A673 (cell line): ENCODE data around the gene PPP2R3C.

DNA sequence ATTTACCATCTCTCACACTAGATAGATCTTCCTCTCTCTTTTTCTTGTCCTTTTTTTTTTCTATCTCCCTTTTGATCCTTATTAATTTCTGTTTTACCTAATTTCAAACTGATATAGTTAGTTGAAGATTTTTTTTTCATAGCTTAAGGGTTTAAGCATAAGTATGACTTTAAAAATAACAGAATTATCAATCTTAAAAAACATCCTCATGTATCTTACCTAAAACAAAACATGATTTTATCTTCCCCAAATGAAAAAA lies 54.2 kb upstream of the CFL2 start:
- PRO-cap = no peak

- PRO-cap = unidirectional peak, plus-strand start at chr14:34873033
Observed at GRCh38 chr14:34872722-34873147, 2.4 kb downstream of the BAZ1A start.

DNA sequence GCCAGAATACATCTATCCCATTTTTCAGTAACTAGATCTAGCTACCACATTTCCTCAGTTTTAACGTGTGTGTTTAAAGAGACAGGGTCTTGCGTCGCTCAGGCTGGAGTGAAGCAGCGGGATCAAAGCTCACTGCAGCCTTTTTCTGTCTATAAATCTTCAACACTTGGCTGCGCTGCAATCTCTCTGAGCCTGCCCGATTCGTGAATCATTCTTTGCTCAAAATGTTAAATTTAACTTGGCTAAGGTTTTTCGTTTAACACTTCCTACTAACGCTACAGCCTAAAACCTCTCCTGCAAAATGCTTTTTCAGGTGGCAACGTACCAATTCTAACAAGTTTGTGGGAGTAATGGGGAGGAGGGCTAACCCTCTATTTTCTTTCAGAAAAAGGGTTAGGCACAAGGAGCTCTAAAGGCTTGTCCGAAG lies 1.5 kb upstream of the SRP54 start:
- PRO-cap = no peak

DNA sequence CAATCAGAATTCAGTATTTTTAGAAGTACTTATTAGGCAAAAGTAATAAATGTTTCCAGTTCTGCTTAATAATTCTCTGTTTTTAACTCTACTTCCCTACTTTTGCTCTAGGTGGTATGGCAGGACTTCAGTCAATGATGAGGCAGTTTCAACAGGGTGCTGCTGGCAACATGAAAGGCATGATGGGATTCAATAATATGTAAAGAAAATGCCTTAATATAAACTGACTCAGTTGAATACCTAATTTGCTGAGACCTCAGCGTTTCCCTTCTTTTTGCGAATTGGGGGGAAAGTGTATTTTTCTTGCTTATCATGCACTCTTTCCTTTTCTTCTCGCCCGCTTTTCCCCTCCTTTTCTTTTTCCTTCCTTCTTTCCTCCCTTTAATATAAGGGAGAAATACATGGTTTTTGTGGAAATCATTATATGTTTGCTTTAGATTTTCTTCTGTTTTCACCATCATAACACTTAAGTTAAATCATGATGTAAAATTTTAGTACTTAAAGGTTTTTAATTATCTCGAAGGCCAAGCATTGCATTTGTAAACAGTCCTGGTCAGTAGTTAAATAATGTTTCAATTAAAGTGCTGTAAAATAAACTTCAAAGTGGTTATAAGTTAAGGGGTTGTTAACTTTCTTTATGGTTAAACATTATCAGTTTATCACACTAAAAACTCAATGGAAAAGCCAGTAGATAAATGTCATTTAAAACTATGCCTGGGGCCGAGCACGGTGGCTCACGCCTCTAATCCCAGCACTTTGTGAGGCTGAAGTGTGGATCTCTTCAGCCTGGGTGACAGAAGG lies 16.9 kb upstream of the FAM177A1 start:
- PRO-cap = no peak

GRCh38 chr14:35046828-35047288 lies 786 bp downstream of the FAM177A1 start:
- PRO-cap = unidirectional peak, minus-strand start at chr14:35047119

DNA sequence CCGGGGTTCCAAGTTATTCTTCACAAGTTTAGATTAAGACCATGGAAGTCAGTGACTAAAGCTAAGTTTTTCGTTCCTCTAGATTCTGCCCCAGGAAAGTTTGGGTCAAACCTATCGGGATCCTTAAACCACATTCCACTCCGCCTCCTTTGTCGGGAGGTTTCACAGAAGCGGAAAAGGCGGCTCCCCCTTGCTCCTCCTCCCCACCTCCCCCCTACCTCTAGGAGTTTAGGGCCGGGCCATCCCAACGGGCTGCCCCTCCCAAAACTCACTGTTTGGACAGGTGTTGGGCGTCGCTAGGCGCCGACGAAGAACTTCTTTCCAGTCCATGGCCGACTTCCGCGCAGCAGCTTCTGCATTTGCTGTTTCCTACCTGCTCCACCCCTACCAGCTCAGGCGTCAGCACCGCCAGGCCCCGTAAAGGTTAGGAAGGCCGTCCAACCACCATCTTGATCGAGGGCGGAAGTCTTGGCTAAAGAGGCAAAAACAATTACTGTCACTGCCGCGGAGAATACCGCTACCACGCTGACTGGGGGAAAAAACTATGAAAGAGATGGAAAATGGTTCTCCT lies at the start of gene PPP2R3C:
Gene PPP2R3C (minus strand): TSS at position 361 of the 571 bp plus-strand sequence.
- PRO-cap = bidirectional peak, plus-strand start at position 223 of the sequence, minus-strand start at position 164 of the sequence; bidirectional peak, plus-strand start at position 447 of the sequence, minus-strand start outside the sequence

DNA sequence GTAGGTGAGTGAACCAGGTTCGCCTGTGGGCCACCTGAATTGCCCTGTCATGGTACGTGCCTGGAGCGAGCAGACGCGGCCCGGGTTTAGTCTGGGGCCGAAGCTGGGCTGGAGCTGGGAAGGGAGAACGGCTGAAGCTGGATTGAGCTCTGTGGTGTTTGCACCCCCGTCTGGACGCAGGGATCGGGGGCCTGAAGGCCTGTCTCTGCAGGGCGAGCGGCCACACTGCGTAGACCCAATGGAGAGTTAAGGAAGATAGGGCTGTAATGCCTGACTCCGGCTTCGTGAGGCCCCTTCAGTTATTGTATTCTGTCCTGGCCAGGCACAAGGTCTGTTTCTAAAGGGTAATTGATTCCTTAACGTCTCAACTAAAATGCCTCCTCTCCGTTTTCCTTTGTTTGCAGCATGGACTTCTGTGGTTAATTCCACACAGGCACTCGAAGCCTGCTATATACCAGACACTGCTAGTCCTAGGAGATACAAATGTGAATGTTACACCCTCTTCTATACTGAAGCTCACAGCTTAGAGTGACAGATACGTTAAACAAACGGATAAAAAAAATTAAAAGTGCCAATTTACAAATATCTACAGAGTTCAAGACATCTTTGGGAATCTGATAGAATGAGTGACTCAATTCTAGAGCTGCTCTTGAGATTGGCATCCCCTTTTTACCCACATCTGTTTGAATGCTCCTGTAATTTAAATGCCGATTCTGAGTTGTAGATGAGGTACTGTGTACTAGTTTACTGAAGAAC lies 545 bp downstream of the PSMA6 start:
- PRO-cap = bidirectional peak, plus-strand start at position 89 of the sequence, minus-strand start at position 88 of the sequence

GRCh38 chr14:35339760-35340220 lies 47.6 kb downstream of the PSMA6 start:
- PRO-cap = no peak

GRCh38 chr14:35343769-35344243 lies 51.6 kb downstream of the PSMA6 start:
- PRO-cap = no peak

- PRO-cap = no peak
Observed at GRCh38 chr14:35362906-35363625, 41.5 kb downstream of the NFKBIA start.

- PRO-cap = no peak
Observed at GRCh38 chr14:35384139-35384986, 20.2 kb downstream of the NFKBIA start.

DNA sequence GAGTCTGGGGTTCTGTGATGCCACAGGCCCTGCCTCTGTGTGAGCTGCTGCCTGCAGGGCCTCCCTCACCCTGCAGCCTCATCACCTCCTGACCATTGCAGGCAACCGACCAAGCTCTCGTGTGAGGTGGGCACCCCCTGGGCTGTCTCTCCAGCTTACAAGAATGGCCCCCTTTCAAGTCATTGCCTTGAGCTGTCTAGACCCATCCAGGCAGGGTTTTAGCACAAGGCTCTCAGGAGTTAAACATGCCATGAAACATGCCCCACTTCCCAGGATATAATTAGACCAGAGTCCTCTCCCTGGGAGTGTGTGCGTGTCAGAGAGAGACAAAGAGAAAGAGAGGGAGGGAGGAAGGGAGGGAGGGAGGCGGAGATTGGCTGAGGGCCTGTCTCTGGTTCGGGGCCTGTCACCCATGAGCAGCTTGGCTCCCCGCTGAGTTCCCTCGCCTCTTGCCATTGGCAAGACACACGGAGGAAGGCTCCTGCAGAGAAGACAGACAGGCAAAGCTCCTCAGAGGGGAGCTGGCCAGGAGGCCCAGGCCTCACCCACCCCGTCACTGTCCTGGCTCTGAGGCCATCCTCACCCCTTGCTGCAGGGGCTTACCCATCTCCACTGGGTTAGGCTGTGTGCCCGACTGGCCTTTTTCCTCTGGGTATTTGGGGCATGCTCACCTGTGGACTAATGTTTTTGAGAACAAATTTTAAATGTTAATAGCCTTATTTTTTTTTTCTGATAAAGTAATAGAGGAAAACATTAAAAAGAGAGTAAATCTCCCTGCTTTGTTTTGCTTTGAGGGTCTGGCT lies 19.0 kb downstream of the NFKBIA start:
- PRO-cap = bidirectional peak, plus-strand start at position 466 of the sequence, minus-strand start at position 278 of the sequence

DNA sequence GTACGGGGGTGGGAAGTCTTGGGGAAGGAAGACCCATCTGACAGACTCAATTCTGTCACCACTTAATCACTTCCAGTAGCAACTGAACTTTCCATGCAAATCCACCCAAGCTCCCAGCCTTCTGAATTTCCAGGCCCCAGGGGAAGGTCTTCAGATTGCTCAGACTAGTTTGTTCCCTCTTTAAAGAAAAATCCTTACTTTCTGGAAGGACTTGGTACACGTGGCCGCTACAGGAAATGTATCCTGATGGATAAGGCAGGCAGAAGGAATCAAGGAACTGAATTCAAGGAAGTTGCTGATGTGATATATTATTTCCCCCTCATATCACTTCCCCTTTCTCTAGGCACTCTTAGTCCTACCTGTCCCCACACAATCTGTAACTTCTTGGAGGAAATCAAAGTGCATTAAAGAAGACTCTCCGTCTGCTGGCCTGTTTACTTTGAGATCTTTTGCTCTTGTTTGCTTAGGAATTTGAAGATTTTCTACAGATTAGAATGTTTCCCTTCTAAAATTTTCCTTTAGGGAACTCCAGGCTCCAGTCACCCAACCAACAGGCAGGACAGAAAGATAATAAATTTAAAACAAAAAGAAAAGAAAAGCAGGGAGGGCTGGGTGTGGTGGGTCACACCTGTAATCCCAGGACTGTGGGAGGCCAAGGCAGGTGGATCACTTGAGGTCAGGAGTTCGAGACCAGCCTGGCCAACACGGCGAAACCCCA lies 6.3 kb downstream of the NFKBIA start:
- PRO-cap = no peak

- PRO-cap = unidirectional peak, plus-strand start at chr14:35404047; bidirectional peak, plus-strand start at chr14:35404222, minus-strand start at chr14:35404090
Observed at GRCh38 chr14:35403530-35404277, 845 bp downstream of the NFKBIA start.

DNA sequence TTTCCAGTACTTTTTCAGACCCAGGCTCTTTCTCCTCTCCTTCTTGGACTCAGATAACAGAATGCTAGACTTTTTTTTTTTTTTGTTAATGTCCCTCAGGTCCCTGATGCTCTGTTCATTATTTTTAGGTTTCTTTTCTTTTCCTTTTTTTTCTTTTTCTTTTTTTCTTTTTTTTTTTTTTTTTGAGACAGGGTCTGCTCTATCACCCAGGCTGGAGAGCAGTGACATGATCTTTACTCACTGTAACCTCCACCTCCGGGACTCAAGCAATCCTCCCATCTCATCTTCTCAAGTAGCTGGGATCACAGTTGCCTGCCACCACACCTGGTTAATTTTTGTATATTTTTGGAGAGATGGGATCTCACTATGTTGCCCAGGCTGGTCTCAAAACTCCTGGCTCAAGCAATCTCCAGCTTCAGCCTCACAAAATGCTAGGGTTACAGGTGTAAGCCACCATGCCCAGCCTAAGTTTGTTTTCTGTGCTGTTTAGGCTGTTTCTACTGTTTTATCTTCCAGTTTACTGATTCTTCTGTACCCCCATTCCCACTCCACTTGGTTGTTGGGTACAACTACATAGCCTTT lies 66.2 kb downstream of the INSM2 start:
- PRO-cap = no peak

DNA sequence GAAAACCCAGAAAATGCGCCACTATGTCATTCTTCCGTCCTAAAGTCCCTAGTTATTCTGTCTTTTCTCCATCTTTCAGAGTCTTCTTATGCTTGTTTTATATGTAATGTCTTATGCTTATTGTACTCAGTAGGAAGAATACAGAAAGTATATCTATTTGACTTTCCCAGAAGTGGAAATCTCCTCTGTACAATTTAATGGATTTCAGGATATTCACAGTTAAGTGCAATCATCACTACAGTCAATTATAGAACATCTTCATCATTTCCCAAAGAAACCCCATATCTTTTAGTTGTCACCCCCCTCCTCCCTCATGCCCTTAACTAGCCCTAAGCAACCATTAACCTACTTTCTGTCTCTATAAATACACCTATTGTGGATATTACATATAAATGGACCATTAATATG lies 67.7 kb downstream of the INSM2 start:
- PRO-cap = no peak

- PRO-cap = no peak
Observed at GRCh38 chr14:35834731-35835170, 8.6 kb downstream of the BRMS1L start.

DNA sequence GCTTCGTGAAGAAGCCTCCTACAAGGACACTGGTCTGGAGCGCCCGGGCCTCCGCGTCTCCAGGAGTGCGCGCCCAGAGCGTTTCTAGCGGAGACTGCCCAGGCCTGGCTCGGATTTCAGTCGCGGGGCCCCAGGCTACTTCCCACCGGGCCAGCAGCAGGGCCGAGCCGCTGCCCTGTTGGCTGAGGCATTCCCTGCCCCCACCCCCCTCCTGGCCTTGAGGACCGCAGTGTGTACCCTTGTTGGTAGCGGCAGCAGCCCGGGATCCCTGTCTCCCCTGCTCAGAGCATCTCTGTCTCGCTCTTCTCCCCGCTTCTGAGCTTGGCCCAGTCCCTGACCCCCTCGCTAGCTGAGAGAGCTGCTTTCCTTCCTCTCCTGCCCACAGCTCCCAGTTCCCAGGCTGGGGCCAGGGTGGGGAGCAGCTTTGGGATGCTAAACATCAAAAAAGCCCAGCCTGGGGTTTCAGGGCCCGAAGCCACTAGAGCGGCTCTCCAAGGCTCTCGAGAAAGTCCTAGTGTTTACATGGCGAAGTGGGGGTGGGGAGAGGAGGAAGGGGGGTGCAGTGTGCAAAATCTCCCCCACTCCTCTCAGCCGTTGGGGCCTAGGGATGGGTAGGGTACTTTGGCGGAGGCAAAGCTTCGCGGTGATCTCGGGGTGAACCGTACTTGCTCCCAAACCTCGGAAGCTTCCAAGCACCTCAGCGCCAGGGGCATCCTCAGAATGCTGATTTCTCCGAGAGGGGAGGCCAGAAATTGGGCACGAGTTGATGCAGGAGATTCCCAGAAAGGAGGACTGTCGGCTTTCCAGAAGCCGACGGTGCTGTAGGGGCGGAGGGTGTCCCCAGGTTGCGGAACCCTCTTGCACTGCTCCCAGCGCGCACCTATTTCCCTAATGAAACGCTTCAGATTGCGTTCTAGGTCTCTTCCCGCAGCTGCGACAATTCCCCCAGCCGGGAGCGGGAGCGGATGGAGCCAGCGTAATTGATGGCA lies 6.3 kb downstream of the NKX2-1 start:
- PRO-cap = no peak

DNA sequence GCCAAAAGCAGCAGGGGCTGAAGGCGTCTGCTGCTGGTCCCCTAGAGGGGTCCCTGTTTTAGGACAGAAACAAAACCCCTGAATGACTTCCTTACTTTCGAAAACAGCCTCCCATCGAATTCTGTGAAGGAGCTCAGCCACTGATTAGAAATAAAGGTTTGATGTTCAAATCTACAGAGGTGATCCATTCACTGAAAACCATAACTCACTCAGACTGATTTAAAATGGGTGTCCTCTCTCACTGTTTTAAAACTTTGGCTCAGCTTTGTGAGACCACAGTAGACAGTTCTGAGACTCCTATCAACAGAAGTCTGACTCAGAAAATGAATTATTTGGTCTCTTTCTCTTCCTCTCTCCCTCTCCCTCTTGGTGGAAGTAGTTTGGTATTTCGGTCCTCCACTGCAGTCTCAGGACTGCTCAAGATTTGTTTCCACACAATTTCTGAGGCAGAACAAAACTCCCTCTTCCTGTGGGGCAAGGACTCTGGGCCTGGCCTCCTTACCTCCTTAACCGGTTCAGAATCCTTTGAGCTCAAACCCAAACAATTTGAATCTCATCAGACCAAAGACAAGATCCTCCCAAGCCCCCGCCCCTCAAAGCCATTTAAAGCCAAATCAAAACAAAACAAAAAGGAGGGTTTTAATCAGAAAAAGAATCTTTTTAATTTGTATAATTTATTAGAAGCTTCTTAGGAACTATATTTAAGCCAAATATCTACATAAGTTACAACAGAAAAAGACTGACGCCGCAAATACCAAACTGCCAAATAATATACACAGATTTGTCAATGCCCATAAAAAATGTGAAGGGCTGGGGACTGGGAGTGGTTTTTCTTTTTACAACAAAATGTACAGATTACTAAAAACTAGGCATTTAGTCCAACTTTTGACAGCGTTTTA lies 4.0 kb downstream of the NKX2-1 start:
- PRO-cap = no peak

DNA sequence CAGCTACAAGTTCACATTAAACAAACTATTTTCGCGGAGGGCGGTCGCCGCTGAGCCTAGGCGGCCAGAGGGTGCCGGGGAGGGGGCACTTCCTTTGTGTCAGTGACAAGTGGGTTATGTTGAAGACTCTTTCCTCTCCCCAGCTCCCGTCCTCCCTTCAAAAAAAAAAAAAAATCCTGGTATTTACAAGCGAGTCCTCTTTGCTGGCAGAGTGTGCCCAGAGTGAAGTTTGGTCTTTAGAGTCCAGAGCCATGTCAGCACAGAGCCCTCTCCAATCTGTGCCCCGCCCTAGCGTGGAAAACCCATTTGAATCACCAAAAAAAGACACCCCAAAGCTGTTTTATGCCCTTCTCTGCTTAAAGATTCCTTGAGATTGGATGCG lies 3.4 kb downstream of the NKX2-1 start:
- PRO-cap = no peak